Omental fat pad (tissue), 4 donors: ENCODE measurements around the gene METTL3.

DNA sequence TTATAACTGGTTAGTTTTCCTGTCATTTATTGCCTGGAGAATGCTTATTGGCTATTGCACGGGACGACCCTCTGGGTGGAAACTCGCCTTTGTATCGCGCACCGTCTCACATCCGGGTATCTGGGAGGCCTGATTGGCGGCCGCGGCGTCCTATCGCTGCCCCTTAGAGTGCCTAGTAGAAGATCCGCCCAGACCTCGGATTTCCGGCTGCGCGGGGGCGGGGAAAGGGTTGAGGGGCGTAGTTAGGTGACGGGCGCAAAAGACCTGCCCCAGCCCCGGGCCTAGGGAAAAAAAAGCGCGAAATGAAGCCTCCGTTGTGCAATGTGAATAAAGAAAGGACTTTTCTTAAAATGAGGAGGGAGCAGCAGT is 364 bp upstream of the HNRNPC start:
- PRO-cap = no peak
- RAMPAGE, long total RNA, 4 experiments = no peak in any of the 4 experiments

DNA sequence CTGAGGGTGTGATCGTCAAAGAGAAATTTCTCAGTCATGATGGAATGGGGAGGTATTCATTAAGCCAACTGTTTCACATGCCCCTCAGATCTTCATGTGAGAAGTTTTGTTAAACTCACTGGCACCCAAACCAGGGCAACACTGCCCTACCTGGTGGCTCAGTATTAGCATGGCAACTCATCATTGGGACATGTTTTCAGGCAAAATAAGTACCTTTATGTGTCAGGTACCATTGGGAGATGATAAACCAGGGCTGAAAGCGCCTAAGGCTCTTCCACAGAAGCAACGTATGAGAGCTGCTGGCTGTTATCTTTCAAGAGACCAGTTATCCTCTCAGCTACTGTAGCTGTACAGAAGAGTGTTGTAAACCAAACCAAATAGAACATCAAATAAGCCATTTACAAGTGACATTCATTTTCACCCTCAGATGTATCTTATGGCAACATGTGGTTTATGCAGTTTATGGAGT is 13.4 kb upstream of the SUPT16H start:
- PRO-cap = no peak
- RAMPAGE, long total RNA, 4 experiments = no peak in any of the 4 experiments

DNA sequence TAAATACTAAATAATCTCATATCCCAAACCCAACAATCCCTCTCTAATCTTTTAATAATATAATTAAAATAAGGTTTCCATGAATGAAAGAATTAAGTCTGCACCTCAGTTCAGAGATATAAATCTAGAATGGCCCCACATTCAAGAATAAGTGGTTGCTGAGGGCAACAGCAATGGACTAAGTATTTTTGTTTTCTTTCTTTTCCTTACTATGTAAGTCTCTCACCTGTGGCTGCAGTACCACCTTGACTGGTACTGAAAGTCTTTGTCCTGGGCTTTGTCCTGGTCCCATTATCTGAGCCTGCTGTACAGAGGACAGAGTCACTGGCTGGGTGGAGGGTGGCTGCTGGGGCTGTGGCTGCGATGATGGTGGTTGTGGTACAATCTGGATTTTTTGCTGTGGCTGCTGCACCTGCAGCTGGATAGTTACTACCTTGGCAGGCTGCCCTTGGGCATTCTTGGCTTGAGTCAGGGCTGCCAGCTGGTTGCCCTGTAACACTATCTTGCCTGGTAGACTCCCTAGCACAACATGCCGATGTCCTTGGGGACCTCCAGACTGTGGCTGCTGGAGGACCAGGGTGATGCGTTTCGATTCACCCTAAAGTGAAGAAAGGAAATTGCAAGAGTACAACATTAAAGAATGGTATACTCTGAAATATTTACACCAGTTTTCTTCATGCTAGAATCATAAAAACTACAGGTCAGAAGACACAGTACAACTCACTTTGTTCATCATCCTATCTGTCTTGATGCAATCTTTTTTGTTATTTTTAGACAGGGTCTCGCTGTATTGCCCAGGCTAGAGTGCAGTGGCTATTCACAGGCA is 27.0 kb downstream of the CHD8 start:
- PRO-cap = no peak
- RAMPAGE, long total RNA, 4 experiments = no peak in any of the 4 experiments

DNA sequence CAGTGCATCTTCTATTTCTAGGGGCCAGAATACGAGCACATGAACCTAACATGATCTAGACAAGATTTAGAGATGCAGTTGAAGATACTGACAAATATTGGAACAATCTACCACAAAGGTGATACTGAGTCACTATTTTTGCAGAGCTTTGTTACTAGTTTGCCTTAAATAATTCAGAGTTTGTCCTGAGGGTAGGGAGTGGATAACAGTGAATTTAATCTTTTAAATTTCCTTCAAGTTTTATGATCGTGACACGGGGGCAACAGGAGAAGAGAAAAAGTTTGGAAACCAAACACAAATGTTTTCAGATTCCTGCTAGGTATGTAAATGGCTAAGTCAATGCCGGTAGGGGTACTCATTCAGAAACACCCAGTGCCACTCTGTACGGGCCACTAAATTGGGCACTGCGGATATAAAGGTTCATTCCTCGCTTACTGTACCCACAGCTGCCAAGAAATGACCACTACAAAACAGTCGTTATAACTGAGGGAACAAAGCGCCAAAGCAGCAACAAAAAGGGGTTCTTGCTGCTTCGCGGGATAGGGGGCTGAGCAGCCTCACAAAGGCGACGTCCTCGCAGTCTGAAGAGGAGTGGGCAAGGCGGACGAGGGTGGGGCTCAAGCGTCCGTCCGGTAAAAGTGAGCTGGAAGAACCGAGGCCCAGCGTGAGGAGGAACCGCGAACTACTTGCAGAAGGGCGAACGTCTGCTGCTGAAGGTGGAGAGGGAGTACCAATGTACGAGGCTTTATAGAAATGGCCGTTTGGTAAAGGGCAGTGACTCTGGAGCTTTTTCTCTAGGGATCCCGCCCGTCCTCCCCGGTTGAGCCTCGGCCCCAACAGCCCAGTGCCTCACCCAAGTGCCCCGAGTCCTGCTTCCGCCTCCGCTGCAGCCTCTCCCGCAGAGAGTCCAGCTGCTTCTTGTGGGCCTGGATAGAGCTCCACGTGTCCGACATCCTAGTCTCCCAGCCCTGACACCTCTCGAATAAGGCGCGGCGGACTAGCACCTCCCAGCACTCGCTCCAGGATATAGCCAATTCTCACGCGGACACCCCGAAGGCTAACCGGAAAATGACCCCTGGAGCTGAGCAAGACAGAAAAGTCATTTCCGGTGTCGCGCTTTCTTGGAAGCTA is at the start of gene METTL3:
METTL3 (minus strand) TSS at position 1,070 of the 1,131 bp plus-strand sequence.
- PRO-cap = no peak
- RAMPAGE, long total RNA, 4 experiments = start-site peak on the minus strand in 4 of 4 experiments, centred at positions 1,012 to 1,051 of the sequence, 53 to 165 reads per replicate

DNA sequence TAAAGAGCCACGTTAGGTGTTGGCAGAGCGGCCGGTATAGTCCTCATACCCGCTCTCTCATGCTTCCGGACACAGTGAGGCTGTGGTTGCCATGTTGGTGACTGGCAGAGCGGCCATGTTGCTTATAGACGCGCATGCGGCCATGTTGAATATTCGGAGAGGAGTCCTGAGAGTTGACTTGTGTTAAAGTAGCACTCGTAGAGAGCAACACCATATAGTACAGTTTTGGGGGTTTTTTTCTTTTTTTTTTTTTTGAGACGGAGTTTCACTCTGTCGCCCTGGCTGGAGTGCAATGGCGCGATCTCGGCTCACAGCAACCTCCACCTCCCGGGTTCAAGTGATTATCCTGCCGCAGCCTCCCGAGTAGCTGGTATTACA is 251 bp upstream of the METTL3 start:
- PRO-cap = no peak
- RAMPAGE, long total RNA, 4 experiments = no peak in any of the 4 experiments

GRCh38 chr14:21522690-21523849 is 3.1 kb downstream of the SALL2 start:
- PRO-cap = no peak
- RAMPAGE, long total RNA, 4 experiments = no peak in any of the 4 experiments

DNA sequence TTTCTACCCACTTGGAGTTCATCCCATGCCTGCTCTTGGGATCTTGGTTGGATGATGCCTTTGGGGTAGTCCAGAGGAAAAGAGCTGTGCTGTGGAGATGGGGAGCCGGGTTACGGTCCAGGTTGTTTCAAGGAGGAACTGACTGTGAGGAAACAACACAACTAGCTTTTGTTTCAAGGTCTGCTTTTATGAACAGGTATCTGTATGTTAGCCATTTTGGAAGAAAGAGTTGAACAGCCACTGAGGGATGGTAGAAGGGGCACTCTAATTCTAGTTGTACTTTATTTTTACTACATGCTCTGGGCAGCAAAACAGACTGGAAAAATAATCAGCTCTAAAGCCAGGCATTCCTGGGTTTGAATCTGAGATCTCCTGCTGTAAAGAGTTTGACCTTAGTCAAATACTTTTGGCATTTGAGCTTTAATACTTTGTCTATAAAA is 64.9 kb upstream of the OR4E1 start:
- PRO-cap = no peak
- RAMPAGE, long total RNA, 4 experiments = no peak in any of the 4 experiments

DNA sequence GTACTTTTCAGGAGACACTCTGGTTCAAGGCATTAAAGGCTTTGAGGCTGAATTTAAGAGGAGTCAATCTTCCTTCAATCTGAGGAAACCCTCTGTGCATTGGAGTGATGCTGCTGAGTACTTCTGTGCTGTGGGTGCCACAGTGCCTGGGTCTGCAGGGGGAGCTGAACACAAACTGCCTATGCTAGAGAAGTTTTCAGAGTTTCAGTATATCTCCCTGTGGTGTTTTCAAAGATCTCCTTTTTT is 179.2 kb upstream of the OR4E1 start:
- PRO-cap = no peak
- RAMPAGE, long total RNA, 4 experiments = no peak in any of the 4 experiments

GRCh38 chr14:21917960-21918253 is 244.3 kb upstream of the OR4E1 start:
- PRO-cap = no peak
- RAMPAGE, long total RNA, 4 experiments = no peak in any of the 4 experiments

DNA sequence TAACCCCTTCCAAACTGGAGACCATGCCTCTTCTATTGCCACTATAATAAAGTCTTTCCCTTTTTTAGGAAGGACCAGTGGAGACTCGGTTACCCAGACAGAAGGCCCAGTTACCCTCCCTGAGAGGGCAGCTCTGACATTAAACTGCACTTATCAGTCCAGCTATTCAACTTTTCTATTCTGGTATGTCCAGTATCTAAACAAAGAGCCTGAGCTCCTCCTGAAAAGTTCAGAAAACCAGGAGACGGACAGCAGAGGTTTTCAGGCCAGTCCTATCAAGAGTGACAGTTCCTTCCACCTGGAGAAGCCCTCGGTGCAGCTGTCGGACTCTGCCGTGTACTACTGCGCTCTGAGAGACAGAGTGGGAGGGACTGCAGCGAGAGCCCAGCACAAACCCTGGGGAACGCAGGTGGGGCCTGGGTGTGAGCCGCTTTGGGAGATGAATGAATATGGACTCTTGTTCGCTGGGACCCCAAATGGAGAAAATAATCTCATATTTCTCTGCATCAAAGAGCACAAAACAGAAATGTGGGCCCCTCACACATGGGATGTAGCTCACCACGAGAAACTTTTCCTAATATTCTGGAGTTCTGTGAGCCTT is 329.8 kb upstream of the OR4E1 start:
- PRO-cap = no peak
- RAMPAGE, long total RNA, 4 experiments = no peak in any of the 4 experiments

DNA sequence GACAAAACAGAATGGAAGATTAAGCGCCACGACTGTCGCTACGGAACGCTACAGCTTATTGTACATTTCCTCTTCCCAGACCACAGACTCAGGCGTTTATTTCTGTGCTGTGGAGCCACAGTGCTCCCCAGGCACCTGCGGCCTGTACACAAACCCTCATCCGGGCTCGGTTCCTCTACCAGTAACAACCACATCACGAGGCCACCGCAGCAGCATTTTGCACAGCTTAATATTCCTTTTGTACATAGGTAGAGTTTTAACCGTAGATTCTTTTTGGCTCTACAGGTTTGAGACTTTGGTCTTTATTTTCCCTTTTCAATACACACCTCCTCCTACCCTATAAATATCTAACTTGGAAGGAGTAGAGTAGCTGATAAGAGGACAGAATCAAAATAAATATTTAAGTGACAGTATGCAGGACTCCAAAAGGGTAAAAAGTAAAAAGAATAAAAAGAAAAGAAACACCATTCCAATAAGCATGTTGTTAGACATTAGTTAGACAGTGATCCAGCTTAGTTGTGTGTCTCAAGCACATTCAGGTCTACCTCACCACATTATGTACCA is 397.6 kb upstream of the OR4E1 start:
- PRO-cap = no peak
- RAMPAGE, long total RNA, 4 experiments = no peak in any of the 4 experiments

GRCh38 chr14:22096211-22096433 is 422.5 kb upstream of the OR4E1 start:
- PRO-cap = no peak
- RAMPAGE, long total RNA, 4 experiments = no peak in any of the 4 experiments

DNA sequence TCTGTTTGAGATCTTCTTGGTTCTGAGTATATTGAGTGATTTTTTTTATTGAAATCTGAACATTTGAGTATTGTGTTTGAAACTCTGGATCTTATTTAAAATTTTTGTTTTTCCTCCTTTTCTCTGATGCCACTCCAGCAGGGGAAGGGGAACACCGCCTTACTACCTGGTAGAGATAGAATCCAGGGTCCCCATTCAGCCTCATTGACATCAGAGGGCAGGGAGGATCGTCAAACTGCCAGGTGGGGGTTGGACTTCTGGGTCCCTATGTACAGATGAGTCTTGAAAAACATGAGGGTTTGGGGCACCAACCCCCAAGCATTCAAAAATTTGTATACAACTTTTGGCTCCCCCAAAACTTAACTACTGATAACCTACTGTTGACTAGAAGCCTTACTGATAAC is 444.8 kb upstream of the OR4E1 start:
- PRO-cap = no peak
- RAMPAGE, long total RNA, 4 experiments = no peak in any of the 4 experiments

GRCh38 chr14:22226490-22226839 is 362.6 kb downstream of the DAD1 start:
- PRO-cap = no peak
- RAMPAGE, long total RNA, 4 experiments = no peak in any of the 4 experiments

GRCh38 chr14:22433034-22433566 is 155.9 kb downstream of the DAD1 start:
- PRO-cap = no peak
- RAMPAGE, long total RNA, 4 experiments = no peak in any of the 4 experiments

GRCh38 chr14:22489918-22491058 is 98.7 kb downstream of the DAD1 start:
- PRO-cap = no peak
- RAMPAGE, long total RNA, 4 experiments = no peak in any of the 4 experiments

DNA sequence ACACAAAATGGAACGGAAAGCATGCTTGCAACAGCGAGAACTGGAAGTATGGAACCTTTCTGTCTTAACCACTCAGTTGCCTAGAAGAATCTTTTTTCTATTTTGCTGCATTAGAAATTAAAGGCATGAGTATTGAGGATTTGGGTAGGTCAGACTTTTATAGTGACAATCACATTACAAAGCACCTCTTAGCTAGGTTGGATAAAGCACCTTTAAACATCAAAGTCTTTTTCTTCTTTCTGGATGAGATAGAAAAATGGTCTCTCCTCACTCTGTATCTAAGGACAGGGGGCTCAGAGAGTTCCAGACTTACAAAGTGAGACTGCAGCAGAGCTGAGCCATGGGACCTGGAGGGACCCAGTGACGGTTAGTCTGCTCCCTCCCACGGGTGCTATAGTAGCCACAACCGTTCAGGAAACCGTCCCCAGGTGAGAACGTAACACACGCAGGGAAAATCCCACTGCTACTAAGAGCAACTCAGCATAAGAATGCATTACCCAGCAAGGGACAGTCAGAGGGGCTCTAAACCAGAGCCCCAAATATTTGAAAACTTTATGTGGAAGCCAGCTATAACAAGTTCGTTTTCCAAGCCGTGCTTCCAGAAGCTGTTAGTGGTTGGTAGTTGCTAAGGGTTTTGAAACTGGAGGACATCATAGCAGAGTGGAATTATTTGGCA is 97.1 kb downstream of the DAD1 start:
- PRO-cap = no peak
- RAMPAGE, long total RNA, 4 experiments = no peak in any of the 4 experiments

DNA sequence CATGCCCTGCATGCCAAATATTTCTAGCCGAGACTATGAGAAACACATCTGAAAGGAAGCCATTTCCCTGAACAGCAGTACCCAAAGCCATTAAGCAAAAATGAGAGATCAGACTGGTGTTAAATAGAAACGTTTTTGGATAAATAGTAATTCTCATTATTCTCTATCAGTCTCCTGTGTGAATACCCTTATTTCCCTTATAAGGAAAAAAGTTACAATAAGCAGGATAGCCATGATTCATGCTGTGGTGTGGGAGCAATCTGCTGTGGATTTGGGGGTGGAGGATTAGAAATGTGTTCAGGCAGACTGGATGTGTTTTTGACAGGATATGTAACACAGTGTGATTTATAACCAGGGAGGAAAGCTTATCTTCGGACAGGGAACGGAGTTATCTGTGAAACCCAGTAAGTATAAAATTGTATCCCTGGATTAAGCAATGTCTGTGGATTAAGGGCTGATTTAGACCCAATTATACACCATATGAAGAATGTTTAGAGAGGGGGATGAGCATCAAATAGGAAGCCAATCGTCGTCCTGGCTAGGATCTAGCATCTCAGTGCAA is 68.9 kb downstream of the DAD1 start:
- PRO-cap = no peak
- RAMPAGE, long total RNA, 4 experiments = no peak in any of the 4 experiments

- PRO-cap = no peak
- RAMPAGE, long total RNA, 4 experiments = no peak in any of the 4 experiments
Observed at GRCh38 chr14:22548385-22548718, 40.7 kb downstream of the DAD1 start.

DNA sequence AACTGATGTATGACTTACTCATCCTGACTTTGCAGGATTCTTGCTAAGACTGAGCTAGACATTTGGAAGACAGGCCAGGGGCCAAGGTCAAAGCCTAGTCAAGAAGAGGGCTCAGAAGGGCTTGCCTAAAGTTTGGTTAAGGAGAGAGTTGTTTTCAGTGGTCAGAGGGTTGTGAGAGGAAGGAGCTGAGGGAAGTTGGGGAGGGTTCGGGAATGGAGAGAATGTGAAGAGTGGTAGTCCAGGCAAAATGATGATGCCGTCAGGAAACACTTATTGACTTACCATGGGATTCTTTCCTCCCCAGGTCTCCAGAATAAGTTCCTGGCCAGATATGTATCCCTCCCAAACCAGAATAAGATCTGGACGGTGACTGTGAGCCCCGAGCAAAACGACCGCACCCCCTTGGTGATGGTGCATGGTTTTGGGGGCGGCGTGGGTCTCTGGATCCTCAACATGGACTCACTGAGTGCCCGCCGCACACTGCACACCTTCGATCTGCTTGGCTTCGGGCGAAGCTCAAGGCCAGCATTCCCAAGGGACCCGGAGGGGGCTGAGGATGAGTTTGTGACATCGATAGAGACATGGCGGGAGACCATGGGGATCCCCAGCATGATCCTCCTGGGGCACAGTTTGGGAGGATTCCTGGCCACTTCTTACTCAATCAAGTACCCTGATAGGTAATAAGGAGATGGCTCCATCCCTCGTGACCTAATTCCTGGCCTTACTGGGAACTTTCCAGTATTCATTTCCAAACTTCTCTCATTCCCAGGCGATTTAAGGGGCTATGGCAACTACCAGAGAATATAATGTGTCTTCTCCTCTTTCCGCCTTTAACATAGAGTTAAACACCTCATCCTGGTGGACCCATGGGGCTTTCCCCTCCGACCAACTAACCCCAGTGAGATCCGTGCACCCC is 5.2 kb downstream of the ABHD4 start:
- PRO-cap = no peak
- RAMPAGE, long total RNA, 4 experiments = no peak in any of the 4 experiments